ENCODE measurements around a stretch of chr18.

GRCh38 chr18:48878264-48878791 lies 72.4 kb downstream of the SMAD7 start:
- PRO-cap: no peak

DNA sequence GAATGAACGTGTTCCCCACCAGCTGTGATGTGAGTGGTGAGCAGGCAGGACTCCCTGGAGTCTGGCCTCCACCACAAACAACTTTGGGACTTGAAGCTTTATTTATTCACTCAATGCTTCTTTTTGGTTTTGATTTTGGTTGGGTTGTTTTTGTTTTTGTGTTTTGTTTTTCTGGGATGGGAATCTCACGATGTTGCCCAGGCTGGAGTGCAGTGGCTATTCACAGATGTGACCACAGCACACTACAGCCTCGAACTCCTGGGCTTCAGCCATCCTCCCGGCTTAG lies 71.0 kb downstream of the SMAD7 start:
- PRO-cap: no peak

GRCh38 chr18:48902975-48903831 lies 47.6 kb downstream of the SMAD7 start:
- PRO-cap: no peak

DNA sequence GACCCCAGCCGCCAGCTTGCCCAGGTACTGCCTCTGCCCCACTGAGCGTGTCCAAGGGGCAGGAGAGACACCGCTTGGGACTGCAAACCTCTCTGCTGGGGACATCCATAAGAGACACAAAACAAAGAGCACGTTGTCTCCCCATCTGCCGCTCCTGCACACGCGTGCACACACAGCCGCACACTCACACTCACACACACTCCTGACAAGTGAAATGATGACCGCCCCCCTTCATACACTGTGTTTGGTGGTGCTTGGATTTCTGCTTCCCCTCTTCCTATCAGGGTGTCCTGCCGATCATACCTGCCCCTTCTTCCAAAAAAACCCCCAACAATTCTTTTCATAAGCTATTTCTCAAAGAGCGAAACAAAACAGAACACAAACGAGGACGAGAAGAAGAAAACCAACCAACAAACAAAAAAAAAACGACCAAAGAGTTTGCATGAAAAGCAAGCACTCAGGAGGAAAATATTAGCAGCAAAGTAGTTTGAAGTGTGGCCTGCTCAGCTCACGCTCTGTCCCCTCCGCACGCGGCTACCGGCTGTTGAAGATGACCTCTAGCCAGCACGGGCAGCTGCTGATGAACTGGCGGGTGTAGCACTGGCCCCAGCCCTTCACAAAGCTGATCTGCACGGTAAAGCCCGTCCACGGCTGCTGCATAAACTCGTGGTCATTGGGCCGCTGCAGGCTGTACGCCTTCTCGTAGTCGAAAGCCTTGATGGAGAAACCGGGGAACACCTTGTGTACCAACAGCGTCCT lies 29.7 kb downstream of the SMAD7 start:
- PRO-cap: no peak

- PRO-cap: bidirectional peak, plus-strand start at chr18:48925108, minus-strand start at chr18:48925022
Measured at GRCh38 chr18:48924343-48925422, 26.1 kb downstream of the SMAD7 start.

GRCh38 chr18:48934634-48935622 lies 15.8 kb downstream of the SMAD7 start:
- PRO-cap: no peak

DNA sequence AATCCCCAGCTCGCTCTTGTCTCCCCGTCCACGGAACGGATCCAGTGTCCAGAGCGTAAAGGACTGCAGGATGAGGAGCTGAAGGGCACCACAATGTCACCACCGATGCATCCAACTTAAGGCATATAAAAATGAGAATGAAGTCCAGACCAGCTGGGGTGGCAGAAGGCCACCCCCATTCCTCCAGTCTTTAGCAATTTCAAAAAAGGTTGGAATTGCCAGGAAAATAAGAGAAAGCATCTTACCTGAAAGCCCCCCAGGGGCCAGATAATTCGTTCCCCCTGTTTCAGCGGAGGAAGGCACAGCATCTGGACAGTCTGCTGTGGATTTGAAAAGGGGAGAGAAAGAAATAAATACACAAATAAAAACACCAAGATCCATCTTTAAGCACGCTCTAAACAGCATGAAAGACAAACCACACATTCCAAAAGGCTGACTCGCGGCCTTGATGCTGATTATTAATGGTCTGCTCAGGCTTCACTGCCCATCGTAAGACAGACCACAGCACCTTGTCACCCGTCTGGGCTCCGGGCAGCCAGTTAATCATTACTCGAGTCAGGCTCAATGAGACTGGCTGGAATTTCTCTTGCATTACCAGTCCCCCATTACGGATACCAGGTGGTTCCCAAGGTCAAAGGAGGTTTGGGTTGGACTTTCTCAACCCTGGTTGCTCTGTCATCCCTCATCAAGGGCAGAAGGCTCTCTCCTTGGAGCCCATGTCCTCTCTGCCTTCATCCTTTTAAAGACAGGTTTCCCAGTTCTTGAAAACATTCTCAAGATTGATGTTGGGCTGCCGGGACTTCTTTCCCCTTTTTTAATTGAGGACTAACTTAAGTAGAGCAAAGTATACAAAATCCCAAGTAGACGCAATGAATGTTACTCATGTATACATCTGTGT lies 8.3 kb downstream of the SMAD7 start:
- PRO-cap: no peak

GRCh38 chr18:48950654-48950758 lies 259 bp downstream of the SMAD7 start:
- PRO-cap: bidirectional peak, plus-strand start at chr18:48950848, minus-strand start at chr18:48950707

GRCh38 chr18:48960276-48960945 lies 9.6 kb upstream of the SMAD7 start:
- PRO-cap: no peak

GRCh38 chr18:48974675-48975171 lies 24.0 kb upstream of the SMAD7 start:
- PRO-cap: no peak

GRCh38 chr18:48992636-48993309 lies 42.0 kb upstream of the SMAD7 start:
- PRO-cap: no peak

DNA sequence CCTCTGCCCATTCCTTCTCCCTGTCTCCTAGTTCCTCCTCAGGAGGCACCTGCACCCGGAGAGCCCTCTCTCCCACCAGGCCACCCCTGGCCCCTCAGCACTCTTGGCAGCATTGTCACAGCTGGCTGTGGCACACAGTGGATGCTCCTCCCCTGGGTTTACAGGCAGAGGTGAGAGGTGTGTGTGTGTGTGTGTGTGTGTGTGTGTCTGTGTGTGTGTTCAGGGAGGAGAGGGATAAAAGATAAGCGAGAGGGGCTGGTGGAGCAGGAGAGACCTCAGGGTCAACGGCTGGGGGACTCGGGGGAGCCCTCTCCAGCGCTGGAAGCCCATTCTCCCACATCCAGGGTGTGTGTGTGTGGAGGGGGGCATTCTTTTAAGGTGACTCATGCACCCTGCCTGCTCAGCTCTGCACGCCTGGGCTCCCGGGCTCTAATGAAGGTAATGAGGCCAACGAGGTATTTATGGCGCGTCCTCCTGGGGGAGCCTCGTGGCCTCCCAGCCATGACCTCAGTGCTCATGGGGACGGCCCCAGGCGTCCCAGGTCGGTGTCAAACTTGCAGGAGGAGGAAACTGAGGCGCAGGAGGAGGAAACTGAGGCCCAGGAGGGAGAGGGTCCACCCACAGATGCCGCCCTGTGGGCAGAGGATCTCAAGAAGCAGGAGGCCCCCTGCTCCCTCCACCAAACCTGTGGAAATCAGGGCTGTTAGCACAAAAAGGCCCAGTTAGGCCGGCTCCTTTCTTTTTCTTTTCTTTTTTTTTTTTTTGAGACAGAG lies 66.3 kb upstream of the SMAD7 start:
- PRO-cap: no peak

GRCh38 chr18:49168996-49169318 lies 218.2 kb upstream of the SMAD7 start:
- PRO-cap: no peak

- PRO-cap: no peak
Measured at GRCh38 chr18:49398988-49399562, 61.4 kb downstream of the DYM start.

DNA sequence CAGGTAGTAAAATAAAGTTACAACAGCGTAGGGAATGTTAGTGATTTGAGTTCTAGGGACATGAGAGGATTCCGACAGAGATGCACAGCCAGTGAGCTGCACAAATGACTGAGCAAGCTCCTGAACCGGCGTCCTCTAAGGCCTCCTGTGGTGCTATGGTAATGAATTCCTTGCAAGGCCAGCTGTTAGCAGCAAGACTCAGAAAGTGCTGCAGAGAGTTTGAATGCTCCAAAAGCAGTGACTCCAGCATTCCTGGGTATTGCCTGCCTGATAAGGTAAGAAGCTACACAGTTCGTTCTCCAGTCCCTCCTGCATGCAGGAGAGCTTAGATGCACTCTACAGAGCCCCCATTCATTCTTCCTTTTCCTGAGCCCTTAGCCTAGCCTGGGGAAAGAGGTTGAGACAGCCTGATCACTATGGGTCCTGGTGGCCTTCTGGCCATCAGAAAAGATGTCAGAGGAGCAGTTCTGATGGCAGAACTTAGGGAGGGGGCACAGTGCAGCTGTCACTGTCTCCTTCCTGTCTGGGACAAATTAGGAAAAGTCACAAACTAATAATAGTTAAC lies 4.9 kb upstream of the DYM start:
- PRO-cap: no peak

DNA sequence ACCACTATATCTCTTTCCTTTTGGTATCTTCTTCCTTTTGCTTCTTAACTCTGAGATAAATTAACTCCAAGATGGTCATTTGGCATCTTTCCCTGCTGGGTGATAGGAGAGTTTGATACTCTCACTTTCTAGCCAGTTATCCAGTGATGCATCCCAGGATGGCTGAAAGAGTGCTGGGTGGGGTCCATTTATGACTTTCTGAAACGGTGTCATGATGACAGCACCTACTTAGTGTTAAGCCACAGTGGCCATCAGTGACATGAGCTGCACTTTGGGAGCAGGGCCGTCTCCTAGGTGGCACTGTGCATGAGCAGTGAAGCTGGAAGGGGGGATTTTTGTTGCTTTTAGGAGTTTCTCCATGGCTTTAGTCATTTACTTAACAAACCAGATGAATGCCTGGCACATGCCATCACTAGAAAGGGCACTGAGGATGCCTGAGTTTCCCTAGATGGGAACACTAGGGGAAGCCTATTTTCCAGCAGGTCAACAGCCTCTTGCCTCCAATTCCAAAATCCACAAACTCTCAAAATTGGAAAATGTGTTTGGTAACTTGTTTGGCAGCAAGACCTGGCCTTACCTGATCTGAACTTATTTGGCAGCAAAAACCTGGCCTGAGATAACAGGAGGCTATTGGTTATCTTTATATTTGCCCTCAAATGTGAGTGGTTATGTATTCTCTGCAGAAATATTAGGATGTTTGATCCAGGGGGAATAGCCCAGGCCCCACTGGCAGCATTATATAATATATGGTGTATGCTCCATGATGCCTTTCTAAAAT lies 2.5 kb downstream of the LIPG start:
- PRO-cap: no peak

- PRO-cap: no peak
Measured at GRCh38 chr18:49690289-49690798, 123.0 kb downstream of the ACAA2 start.

DNA sequence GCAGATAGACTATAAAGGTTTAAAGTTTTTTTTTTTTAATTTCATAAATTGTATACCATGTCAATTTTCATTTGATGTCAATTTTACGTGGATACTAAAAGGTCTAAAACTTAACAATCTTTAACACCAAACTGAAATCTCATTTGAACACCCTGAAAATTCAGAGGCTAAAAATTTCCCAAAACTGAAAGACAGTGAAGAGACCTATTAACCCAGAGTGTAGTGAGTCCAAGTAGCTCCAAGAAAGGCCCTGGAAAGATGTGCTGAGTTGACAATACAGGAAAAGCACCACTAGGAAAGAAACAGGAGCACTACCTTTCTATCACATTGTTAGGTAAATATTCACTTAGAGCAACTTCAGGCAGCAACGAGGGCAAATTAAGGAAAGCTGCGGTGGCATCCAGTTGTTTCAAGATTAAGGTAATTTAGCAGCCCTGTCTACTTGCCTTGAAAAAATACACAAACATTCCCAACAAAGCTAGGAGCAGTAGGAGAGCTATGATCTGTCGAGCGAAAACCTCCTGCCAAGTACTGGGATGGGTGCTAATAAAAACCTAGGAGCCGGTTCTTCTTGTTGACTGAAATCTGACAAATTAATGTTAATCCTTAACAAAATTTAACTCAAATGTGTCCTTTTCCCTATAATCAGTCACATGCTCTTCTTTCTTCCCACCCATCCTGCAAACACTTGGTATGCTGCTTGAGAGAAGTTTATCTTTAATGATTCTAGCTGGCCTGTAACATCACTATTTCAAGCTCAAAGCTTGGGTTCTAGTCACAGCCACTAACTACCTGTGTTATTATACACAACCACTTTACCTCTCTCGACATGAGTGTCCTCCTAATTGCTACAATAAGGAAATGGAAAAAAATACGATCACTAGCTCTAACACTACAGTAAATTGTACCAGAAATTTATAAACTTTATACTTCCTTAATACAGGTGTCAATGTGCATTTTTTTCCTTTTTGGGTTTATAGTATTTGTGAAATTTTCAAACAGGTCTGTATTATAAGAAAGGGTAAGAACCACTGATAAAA lies 2.1 kb downstream of the ACAA2 start:
- PRO-cap: no peak

- PRO-cap: no peak
Measured at GRCh38 chr18:49837853-49838423, 24.6 kb upstream of the ACAA2 start.

GRCh38 chr18:49958348-49959669 lies 145.5 kb upstream of the ACAA2 start:
- PRO-cap: no peak

All from vermiform appendix (tissue), 1 donor.